ENCODE measurements around the gene PLPPR3.

- PRO-cap, 2 experiments = no peak in any of the 2 experiments
Measured at GRCh38 chr19:804491-804775, 7.2 kb downstream of the PTBP1 start.

GRCh38 chr19:821850-822762, at the start of gene PLPPR3:
Gene PLPPR3 (minus strand): TSS chr19:821955.
- PRO-cap, 2 experiments = peak in 1 of 2 experiments; most common minus-strand start chr19:822368 (in 1)

GRCh38 chr19:848515-849053, 3.5 kb upstream of the ELANE start:
- PRO-cap, 2 experiments = no peak in any of the 2 experiments

- PRO-cap, 2 experiments = no peak in any of the 2 experiments
Measured at GRCh38 chr19:870950-871351, 11.5 kb downstream of the CFD start.

- PRO-cap, 2 experiments = no peak in any of the 2 experiments
Measured at GRCh38 chr19:904108-904635, 8.8 kb downstream of the R3HDM4 start.

- PRO-cap, 2 experiments = no peak in any of the 2 experiments
Measured at GRCh38 chr19:924635-924808, 1.3 kb upstream of the ARID3A start.

DNA sequence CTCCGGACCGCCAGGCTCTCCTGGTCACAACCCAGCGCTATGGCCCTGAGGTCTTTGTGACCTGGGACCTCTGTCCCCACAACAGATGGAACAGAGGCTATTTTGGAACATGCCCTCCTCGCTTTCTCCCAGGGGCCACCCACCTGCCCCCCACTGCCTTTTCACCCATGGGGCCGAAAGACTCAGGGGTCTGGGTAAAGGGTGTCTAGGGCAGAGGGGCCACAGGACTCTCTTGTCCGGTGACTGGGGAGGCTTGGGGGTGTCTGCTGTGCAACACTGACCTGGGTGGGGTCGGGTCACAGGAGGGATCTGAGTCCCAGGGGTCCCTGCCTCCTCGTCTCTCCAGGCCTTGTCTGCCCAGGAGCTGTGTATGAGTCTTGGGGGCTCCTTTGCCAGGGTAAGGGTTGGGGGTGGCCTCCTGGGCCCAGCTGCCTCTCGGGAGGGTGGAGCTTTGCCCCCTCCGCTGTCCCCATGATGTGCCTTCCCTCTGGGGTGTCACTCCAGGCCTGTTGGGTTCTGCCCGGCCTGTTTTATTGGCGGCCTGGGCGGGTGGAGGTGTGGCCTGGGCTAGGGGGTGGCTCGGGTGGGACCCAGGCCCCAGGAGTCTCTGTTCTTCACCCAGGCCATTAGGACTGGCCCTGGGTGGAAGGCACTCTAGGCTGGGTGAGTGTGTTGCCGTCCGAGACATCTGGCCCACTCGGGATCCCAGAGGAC, 2.1 kb downstream of the ARID3A start:
- PRO-cap, 2 experiments = no peak in any of the 2 experiments

GRCh38 chr19:929358-930093, 3.7 kb downstream of the ARID3A start:
- PRO-cap, 2 experiments = no peak in any of the 2 experiments

DNA sequence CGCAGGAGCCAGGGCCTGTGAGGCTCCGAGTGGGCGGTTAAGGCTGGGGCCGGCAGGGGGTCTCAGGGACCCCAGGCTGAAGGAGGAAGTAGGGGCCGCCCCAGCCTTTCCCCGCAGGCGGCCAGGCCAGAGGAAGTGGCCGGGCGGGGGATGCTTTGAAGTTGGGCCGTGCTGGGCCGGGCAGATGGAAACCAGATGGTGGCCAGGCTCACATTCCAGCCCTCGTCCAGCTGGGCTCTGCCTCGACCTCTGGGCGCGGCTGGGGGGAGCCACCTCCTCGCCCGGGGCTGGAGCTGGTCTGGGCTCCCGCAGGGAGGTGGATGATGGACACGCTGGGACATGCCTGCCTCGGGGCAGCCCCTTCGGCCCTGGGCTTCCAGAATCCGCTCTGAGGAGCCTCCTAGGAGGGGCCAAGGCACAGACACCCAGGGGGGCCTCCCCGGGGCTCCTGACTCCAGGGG, 7.4 kb downstream of the ARID3A start:
- PRO-cap, 2 experiments = no peak in any of the 2 experiments

DNA sequence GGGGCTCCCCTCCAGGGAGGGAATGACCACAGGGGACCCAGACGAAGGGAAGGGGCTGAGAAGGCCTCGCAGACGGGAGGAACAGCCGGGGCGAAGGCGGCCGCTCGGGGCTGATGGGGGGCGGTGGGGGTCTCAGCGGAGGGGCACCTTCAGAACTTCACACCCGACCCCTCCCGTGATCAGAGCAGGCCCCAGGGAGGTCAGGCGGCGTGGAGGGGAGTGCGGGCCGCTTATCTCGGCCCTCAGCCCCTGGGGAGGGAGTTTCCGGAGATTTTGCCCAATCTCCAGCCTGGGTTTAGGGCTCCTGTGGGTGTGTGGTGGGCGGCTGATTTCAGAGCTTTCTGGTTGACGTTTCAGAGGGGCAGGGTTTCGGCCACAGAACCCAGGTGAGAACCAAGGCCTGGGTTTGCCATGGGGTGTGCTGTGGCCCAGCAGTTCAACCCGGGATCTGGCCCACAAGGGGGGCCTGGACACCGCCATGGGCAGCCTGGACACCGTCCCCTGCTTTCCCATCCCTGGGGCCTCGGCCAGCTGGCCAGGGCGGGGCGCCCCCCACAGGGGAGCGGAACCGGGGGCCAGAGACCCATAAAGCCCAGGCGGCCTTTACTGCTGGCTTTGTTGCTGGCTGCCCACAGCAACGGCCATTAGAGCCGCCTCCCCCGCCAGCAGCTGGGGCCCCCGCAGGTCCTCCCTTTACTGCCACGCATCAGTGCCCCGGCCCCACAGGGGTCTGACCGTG, 29.0 kb downstream of the ARID3A start:
- PRO-cap, 2 experiments = no peak in any of the 2 experiments

- PRO-cap, 2 experiments = no peak in any of the 2 experiments
Measured at GRCh38 chr19:974893-975818, 9.0 kb upstream of the WDR18 start.

DNA sequence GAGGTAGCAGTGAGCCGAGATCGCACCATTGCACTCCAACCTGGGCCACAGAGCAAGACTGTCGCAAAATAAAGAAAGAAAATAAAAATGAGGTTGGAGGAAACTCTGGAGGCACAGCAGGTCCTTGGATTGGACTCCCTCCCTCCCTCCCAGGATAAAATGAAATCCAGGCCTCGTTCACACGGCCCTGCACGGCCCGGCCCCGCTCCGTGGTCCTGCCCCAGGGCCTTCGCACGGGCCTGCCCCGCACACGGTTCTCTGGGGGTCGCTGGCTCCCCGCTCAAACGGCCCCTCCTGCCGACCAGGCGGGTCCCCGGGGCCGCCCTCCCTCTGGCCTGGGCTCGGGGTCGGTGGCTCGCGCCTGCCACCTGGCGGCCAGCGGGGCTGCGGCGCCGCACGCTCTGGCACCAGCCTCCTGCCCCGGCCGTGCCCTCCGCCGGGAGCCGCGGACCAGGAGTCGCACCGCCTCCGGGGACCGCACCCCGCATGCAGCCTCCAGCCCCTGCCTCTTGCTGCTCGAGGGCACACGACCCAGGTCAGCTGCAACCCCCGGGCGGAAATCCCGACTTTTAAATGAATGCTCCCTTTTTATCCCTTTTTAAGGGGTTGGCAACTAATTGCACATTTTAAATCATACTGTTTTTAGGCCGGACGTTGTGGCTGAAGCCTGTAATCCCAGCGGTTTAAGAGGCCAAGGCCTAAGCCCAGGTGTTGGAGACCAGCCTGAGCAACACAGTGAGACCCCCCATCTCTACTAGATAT, 1.4 kb upstream of the WDR18 start:
- PRO-cap, 2 experiments = no peak in any of the 2 experiments

- PRO-cap, 2 experiments = no peak in any of the 2 experiments
Measured at GRCh38 chr19:1028063-1029034, 1.9 kb downstream of the CNN2 start.

GRCh38 chr19:1069047-1069536, 2.1 kb downstream of the ARHGAP45 start:
- PRO-cap, 2 experiments = no peak in any of the 2 experiments

DNA sequence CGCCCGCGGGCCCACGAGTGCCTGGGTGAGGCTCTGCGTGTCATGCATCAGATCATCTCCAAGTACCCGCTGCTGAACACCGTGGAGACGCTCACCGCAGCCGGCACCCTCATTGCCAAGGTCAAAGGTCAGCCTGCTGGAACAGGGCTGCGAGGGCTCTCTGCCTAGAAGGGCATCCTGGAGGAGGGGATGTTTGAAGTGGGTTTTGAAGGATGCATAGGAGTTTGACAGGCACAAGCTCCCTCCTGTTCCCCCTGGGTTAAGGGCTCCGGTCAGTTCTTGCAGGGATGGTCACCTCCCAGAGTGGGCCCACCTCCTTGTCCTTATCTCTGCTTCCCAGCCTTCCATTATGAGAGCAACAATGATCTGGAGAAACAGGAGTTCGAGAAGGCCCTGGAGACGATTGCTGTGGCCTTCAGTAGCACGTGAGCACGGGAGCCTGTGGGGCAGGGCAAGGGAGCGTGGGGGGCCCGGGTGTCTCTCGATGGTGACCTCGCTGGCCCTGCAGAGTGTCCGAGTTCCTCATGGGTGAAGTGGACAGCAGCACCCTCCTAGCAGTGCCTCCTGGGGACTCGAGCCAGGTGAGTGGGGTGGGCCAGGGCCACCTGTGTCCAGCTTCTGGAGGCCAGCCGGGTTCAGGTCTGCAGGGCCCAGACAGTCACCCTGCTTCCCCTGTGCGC, 6.3 kb downstream of the ARHGAP45 start:
- PRO-cap, 2 experiments = no peak in any of the 2 experiments

- PRO-cap, 2 experiments = no peak in any of the 2 experiments
Measured at GRCh38 chr19:1091705-1092554, 3.2 kb downstream of the POLR2E start.

DNA sequence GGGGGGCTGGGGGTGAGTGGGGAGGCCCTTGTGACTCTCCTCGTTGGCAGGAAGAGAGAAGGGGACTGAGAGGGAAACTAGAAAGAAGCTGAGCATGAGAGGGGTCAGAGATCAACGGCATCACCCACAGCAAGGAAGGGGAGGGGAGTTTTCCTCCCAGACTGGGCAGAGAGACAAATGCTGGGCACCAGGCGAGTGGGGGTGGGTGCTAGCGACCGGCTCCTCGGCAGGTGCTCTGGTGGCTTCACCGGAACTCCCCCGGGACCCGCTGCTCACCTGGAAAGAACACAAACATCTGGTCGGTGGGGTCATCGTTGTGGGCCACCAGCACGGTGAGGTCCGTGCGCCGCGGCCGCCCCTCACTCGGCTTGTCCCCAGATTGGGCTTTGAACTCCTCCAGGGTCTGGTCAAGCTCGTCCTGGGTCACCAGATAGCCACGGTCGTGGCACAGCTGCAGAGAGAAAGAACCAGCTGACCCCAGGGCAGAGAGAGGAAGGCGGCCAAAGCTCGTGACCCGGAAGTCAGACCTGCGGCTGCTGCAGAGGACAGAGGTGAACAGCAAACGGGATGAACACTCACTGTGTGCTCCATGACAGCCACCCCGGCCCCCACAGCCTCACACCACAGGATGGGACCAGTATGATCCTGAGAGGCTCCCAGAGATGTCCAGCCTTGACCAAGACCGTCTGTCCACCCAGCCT, 1.4 kb downstream of the POLR2E start:
- PRO-cap, 2 experiments = no peak in any of the 2 experiments

- PRO-cap, 2 experiments = no peak in any of the 2 experiments
Measured at GRCh38 chr19:1116917-1117631, 13.3 kb downstream of the GPX4 start.

- PRO-cap, 2 experiments = no peak in any of the 2 experiments
Measured at GRCh38 chr19:1133753-1134058, 29.9 kb downstream of the GPX4 start.

- PRO-cap, 2 experiments = no peak in any of the 2 experiments
Measured at GRCh38 chr19:1168060-1168272, 6.1 kb downstream of the SBNO2 start.